ENCODE measurements around a stretch of chr15.

- PRO-cap, 6 experiments = no peak in any of the 6 experiments
- RAMPAGE, long total RNA, 2 experiments = no peak in any of the 2 experiments
- RRBS = no CpG with 5 or more reads among the region's 12 CpGs
Observed at GRCh38 chr15:35061447-35062460, 23.3 kb downstream of the NANOGP8 start.

GRCh38 chr15:35068805-35069359 is 16.2 kb downstream of the NANOGP8 start:
- PRO-cap, 6 experiments = no peak in any of the 6 experiments
- RAMPAGE, long total RNA, 2 experiments = no peak in any of the 2 experiments
- RRBS = no CpG with 5 or more reads among the region's 5 CpGs

DNA sequence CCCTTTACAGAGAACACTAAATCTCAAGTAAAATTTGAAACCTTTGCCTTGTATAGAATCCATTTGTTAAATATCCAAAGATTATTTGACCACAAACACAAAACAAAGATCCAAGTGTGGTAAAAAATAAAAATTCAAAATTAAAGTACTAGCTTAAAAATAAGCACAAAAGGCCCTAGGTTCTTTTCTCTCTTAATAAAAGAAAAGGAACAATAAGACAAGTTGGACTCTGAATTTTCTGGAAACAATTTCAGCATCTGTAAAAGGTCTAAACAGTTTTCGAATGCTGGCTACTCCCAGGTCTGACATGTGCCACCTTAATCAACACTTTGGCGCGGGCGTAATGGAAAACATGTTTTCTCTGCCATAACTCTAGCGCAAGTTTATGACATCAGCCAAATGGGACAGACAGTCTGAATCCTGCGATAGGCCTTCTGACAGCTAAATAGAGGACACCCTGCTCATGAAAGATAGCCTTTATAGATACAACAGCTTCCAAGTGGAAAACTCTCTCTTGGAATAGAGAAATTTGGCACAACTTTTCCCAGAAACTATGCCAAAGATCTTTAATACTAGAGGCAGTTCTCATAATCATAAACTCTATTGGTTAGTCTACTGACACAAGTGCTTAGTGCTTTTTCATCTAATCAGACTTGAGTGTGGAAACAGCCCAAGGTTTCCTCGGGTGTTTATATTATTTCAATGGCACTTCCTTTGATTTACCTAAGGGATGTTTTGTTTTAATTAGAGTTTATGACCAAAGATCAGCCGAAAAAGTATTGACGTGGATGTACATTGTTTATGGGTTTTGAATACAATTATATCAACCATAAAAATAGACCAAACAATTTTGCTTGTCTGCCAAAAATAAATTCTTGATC is 120.0 kb upstream of the DPH6 start:
- PRO-cap, 6 experiments = peak in 1 of 6 experiments; most common plus-strand start position 480 of the sequence (in 1); most common minus-strand start position 252 of the sequence (in 1)
- RAMPAGE, long total RNA, 2 experiments = no peak in any of the 2 experiments
- RRBS = no CpG with 5 or more reads among the region's 9 CpGs

- PRO-cap, 6 experiments = no peak in any of the 6 experiments
- RAMPAGE, long total RNA, 2 experiments = no peak in any of the 2 experiments
- RRBS = 19% methylated on average over 1 of the region's 8 CpGs
Observed at GRCh38 chr15:35673016-35673568, 127.1 kb upstream of the DPH6 start.

DNA sequence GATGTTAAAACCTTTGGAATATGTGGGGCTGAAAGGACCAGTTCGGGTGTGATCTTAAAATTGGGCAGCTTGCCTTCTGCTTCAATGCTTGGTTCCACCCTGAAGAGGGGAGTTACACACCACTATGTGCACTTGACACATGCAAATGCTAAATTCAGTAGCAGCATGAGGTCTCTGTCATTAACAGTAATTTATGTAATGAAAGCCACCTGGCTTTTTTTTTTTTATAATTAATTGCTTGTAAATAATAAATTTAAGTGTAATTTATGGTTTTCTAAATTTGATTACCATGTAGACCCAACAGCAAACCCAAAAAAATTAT is 24.6 kb downstream of the CDIN1 start:
- PRO-cap, 6 experiments = peak in 2 of 6 experiments; most common plus-strand start position 158 of the sequence (in 1); most common minus-strand start position 62 of the sequence (in 1)
- RAMPAGE, long total RNA, 2 experiments = start-site peak on the plus strand in 1 of 2 experiments, centred at position 132 of the sequence, 5 reads per replicate
- RRBS = no CpG with 5 or more reads among the region's 1 CpG

DNA sequence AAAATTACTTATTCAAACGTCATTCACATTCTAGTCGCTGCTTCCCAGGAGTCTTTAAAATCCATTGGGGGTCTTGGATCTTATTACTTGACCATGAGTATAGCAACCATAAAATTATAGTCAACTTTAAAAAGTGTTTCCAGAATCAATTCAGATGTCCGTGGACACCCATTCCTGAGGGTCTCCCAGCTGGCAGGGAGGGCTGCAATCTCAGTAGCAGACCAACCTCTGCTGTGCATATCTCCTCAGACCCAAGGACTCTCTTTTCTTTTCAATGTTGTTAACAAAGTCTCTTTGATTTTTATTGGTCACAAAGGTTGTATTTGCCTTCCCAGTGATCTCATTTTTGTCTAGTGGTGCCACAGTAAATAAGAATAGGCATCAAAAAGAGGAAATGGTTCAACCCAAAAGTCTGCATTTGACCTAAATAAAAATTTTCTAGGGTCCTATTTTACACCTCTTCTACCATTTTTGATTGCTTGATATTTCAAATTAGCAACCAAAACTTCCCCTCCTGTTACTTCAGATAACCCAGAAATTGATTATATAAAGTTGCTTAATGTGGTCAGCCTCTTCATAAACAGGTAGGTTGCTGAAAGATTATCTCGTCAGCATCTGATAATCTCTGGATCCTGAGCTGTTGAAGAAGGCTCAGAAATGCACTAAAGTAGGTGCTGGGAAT is 225.8 kb downstream of the CDIN1 start:
- PRO-cap, 6 experiments = no peak in any of the 6 experiments
- RAMPAGE, long total RNA, 2 experiments = no peak in any of the 2 experiments
- RRBS = no CpG with 5 or more reads among the region's 4 CpGs

GRCh38 chr15:36985031-36986038 is 115.0 kb downstream of the MEIS2 start:
- PRO-cap, 6 experiments = no peak in any of the 6 experiments
- RAMPAGE, long total RNA, 2 experiments = no peak in any of the 2 experiments
- RRBS = no CpG with 5 or more reads among the region's 4 CpGs

- PRO-cap, 6 experiments = no peak in any of the 6 experiments
- RAMPAGE, long total RNA, 2 experiments = no peak in any of the 2 experiments
Observed at GRCh38 chr15:37001257-37001800, 99.0 kb downstream of the MEIS2 start.

- PRO-cap, 6 experiments = no peak in any of the 6 experiments
- RAMPAGE, long total RNA, 2 experiments = no peak in any of the 2 experiments
- RRBS = 0% methylated on average over 4 of the region's 36 CpGs
Observed at GRCh38 chr15:37096837-37097860, 3.2 kb downstream of the MEIS2 start.

- PRO-cap, 6 experiments = peak in 1 of 6 experiments; most common plus-strand start chr15:37109670 (in 1); most common minus-strand start chr15:37109508 (in 1)
- RAMPAGE, long total RNA, 2 experiments = no peak in any of the 2 experiments
- RRBS = no CpG with 5 or more reads among the region's 18 CpGs
Observed at GRCh38 chr15:37109210-37109921, 9.0 kb upstream of the MEIS2 start.

DNA sequence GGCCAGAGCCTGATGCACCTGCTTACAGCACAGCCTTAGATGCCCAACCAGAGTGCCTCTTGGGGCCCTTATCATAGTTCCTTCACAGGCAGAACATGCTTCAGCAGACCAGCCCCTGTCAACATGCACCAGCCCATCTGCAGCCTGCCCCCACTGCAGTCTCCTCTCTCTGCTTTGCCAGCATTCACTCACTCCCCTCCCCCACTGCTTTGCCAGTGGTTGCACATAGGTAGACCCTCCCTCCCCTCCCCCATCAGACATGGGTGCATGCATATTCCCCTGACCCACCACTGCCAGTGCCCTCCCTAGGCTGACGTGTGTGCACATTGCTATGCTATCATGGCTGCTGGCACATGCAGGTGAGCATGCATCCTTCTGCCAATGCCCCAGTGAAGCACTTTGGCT is 376.2 kb upstream of the TMCO5A start:
- PRO-cap, 6 experiments = no peak in any of the 6 experiments
- RAMPAGE, long total RNA, 2 experiments = no peak in any of the 2 experiments
- RRBS = no CpG with 5 or more reads among the region's 1 CpG

- PRO-cap, 6 experiments = peak in 6 of 6 experiments; most common plus-strand start chr15:38069285 (in 3); most common minus-strand start chr15:38069185 (in 2)
- RAMPAGE, long total RNA, 2 experiments = no peak in any of the 2 experiments
- RRBS = no CpG with 5 or more reads among the region's 8 CpGs
Observed at GRCh38 chr15:38068894-38069490, 134.6 kb downstream of the TMCO5A start.

DNA sequence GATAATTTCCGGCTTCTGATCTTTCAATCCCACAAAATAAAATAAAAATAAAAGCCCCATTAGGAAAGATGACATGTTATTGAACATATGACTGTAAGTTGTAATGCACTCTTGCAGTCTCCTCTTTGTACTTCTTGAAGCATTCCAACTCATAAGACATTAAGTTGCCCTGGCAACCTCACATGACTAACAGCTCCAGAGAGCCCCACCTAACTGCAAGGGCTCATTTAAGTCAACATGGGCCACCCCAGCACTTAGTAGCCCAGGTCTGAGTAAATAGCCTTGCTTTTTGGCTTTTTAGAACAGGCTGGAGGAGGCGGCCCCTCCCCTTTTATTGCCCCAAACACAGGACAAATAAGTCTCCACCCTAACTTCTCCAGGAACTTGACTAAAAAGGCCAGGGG is 135.1 kb downstream of the TMCO5A start:
- PRO-cap, 6 experiments = peak in 1 of 6 experiments; most common plus-strand start position 257 of the sequence (in 1); most common minus-strand start position 136 of the sequence (in 1)
- RAMPAGE, long total RNA, 2 experiments = no peak in any of the 2 experiments
- RRBS = no CpG with 5 or more reads among the region's 2 CpGs

GRCh38 chr15:38073477-38073959 is 139.1 kb downstream of the TMCO5A start:
- PRO-cap, 6 experiments = no peak in any of the 6 experiments
- RAMPAGE, long total RNA, 2 experiments = no peak in any of the 2 experiments
- RRBS = no CpG with 5 or more reads among the region's 7 CpGs

DNA sequence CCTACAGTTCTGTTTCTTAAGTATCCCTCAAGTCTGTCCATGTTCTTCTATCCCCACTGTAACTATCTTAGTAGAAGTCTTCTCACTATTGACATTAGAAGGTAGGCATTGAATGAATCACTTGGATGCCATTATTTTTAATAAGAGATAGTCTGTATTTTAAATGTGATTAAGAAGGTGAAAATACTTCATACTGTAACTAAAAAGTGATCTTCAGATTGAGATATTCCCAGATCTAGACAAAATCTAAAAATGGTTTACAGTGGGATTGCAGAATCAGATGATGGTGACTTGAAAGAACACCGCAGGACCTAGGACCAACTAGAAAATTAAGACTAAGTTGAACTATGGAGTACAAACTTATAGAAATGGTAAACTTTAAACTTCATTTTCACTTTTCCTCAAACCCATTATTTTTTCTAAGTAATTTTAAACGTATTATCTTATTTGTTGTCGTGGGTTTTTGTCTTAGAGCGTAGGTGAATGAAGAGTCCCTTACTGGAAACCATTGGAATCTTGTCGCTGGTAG is 94.3 kb upstream of the FAM98B start:
- PRO-cap, 6 experiments = no peak in any of the 6 experiments
- RAMPAGE, long total RNA, 2 experiments = no peak in any of the 2 experiments
- RRBS = no CpG with 5 or more reads among the region's 5 CpGs

GRCh38 chr15:39172634-39173192 is 408.2 kb upstream of the THBS1 start:
- PRO-cap, 6 experiments = peak in 1 of 6 experiments; most common minus-strand start chr15:39173123 (in 1)
- RAMPAGE, long total RNA, 2 experiments = no peak in any of the 2 experiments
- RRBS = no CpG with 5 or more reads among the region's 11 CpGs

- PRO-cap, 6 experiments = peak in 1 of 6 experiments; most common minus-strand start chr15:39248253 (in 1)
- RAMPAGE, long total RNA, 2 experiments = no peak in any of the 2 experiments
- RRBS = no CpG with 5 or more reads among the region's 3 CpGs
Observed at GRCh38 chr15:39248009-39248567, 332.8 kb upstream of the THBS1 start.

DNA sequence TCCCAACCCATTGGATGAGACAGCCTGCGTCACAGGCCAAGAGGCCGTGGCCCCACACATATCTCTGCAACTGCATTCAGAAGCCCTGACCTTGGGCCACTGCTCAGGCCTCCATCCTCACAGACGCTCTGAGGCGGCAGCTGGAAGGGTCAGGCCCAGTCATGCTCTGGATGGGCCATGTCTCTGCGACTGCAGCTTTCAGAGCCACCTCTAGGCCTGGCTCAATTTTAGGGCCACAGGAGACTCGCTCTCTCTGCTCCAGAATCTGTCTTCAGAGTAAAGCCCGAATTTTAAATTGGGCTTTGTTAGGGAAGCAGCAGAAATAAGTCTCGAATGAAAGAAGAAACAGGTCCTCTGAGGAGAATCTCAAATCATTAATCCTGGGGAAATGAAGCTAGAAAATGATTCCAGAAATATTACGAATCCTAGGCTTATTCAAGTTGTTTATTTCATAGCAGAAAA is 114.3 kb upstream of the THBS1 start:
- PRO-cap, 6 experiments = peak in 3 of 6 experiments; most common plus-strand start position 120 of the sequence (in 3)
- RAMPAGE, long total RNA, 2 experiments = no peak in any of the 2 experiments
- RRBS = no CpG with 5 or more reads among the region's 9 CpGs

GRCh38 chr15:39582865-39583028 is 1.9 kb downstream of the THBS1 start:
- PRO-cap, 6 experiments = no peak in any of the 6 experiments
- RAMPAGE, long total RNA, 2 experiments = no peak in any of the 2 experiments
- RRBS = no CpG with 5 or more reads among the region's 1 CpG

DNA sequence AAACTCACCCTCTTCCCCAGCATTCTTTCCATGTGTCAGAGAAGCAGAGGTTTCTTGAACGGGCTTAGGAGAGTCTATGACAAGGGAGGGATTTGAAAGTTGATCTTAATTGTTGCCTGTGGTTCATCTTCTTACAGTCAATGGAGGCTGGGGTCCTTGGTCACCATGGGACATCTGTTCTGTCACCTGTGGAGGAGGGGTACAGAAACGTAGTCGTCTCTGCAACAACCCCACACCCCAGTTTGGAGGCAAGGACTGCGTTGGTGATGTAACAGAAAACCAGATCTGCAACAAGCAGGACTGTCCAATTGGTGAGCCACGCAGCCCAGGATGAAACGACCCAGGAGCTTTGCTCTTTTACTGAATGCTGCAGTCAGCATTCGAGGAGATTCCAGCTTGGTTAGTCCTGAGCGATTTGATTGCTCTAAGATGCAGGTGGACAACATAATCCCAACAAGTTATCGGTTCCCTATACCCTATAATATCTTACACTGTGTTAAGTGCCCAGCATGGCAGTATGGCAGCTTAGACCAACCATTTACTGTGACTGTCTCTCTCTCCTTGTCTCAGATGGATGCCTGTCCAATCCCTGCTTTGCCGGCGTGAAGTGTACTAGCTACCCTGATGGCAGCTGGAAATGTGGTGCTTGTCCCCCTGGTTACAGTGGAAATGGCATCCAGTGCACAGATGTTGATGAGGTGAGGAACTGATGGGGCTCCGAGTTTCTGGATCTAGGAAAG is 7.7 kb downstream of the THBS1 start:
- PRO-cap, 6 experiments = no peak in any of the 6 experiments
- RAMPAGE, long total RNA, 2 experiments = no peak in any of the 2 experiments
- RRBS = no CpG with 5 or more reads among the region's 12 CpGs

Data from heart left ventricle (tissue), 7 donors.